Parotid gland (tissue), 1 donor: ENCODE data around the genes MRPL9, FLG2, LCE3D, SMCP, IVL and S100A12.

DNA sequence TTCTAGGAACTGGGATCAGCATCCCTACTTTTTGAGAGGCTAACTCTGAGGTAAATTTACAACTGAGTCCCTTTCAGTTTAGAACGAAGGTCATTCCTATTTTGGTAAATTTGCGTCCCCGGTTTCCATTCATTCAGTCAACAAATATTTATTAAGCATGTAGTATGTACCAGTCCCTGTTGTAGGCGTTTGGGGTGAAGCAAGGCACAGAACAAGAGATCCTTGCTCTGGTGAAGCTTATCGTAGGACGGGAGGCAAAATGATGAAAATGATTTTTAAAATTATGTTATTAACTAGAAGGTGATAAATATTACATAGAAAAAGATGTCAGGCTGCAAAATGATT is 715 bp upstream of the CGN start:
- PRO-cap, result no peak

DNA sequence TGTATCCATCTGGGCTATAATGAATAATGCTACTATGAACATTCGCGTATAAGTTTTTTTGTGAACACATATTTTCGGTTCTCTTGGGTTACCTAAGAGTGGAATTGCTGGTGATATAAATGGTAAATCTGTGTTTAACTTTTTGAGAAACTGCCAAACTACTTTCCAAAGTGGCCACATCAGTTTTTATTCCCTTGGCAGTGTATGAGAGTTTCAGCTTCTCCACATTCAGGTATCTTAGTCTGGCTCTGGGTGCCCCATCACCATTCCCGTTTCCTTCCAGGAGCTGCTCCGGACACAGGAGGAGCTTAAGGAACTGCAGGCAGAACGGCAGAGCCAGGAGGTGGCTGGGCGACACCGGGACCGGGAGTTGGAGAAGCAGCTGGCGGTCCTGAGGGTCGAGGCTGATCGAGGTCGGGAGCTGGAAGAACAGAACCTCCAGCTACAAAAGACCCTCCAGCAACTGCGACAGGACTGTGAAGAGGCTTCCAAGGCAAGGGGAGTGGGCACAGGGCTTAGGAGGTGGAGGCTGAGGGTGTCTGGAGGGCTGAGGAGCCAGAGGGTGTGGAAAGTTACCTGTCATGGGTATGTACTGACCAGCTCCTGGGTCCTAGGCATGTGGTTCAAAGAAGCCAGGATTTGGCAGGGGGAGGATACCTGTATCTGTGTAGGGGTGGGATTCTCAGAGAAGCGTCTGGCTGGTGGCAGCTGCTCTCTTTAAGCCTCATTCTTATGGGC is 10.9 kb upstream of the TUFT1 start:
- PRO-cap, result no peak

- PRO-cap, result no peak
These were observed 2.8 kb downstream of the TUFT1 start for GRCh38 chr1:151542595-151543572.

DNA sequence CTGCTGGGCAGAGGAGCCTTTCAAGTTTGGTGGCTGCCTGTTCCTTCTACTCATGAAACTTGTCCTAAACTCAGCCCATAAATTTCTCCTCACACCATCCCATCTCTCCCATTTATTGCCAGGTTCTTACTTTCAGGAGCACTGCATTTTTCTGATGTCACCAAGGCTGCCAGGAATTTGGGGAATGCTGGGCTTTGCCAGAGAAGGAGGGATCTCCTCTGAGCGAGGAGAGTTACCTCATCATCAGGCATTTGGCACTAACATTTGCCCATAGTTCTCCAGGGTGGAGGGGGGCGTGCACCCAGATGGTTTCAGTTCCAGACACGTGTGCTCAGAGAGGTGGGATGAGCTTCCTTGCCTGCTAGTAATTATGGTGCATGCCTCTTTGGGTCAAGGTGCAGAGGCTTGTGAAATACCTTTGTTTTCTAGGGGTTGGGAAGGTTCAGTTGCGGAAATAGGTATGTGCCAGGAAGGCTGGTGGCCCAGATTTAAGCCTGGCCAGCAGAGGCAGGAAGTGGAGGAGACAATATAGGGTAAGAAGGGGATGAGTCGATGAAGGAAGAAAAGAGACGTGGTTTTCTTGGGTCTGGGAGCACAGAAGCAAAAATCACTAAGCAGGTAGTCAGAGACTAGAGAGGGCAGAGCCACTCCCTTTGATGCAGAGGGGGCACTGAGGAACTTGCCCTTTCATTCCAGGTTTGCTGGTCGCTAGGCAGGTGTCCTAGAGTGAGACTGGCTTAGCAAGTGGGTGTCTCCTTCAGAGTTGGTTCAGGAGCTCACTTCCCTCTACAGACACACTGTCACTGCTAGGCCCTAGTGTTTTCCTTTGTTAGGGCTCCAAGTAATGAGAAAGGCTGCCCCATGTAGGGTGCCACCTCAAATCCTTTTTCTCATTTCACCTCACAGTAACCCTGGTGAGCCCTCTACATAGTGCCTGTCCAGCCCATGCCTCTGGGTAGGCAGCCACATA is 7.2 kb downstream of the TUFT1 start:
- PRO-cap, result no peak

DNA sequence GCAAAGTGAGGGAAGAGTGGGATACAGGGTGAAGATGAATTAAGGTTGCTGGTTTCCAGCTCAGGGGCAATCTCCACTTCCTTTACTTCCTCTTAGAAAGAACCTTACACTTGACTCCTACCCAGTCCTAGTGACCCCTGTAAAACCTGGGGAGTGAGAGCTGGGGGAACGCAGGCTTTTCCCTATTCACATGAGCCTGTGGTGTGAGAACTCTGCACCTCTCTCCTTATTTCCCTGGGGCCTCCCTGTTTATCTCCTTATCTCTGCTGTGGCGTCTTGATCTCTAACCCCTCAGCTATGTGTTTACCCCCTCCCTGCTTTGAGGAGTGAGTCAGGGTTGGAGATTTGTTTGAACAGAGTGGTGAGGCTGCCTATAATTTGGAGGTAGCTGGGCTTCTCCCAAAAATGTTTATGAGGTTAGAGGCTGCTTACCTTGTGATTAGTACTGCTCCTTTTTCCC is 8.6 kb downstream of the TUFT1 start:
- PRO-cap, result no peak

GRCh38 chr1:151568784-151569168 is 28.7 kb downstream of the TUFT1 start:
- PRO-cap, result no peak

GRCh38 chr1:151569394-151570258 is 29.5 kb downstream of the TUFT1 start:
- PRO-cap, result no peak

DNA sequence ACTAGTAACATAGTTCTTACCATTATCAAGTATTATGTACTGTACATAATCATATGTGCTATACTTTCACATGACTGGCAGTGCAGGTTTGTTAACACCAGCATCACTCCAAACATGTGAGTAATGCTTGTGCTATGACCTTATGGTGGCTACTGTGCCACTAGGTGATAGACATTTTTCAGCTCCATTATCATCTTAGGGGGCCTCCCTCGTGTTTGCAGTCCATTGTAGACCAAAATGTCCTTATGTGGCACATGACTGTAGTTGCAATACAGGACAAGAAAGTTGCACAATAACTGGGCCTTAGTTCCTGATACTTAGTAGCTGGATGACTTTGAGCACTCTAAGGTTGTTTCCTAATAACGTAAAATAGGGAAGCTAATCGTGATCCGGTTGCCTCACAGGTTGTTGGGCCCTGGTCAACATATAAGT is 595 bp upstream of the SNX27 start:
- PRO-cap, result no peak

DNA sequence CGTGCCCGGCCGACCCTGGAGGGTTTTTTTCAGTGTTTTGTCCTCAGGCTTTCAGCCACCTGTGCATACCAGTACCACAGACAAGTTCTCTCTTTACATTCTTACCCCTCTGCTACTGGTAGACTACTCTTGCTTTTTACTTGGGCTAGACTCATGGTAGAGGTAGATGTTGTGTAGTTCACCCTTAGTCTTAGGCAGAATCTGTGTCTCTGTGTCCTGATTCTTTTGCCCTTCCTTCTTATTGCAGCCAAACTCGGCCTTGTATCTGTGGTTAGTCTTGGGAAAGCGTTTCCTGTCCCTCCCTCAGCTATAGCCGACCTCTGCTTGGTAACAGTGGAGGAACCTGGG is 42.2 kb downstream of the SNX27 start:
- PRO-cap, result no peak

DNA sequence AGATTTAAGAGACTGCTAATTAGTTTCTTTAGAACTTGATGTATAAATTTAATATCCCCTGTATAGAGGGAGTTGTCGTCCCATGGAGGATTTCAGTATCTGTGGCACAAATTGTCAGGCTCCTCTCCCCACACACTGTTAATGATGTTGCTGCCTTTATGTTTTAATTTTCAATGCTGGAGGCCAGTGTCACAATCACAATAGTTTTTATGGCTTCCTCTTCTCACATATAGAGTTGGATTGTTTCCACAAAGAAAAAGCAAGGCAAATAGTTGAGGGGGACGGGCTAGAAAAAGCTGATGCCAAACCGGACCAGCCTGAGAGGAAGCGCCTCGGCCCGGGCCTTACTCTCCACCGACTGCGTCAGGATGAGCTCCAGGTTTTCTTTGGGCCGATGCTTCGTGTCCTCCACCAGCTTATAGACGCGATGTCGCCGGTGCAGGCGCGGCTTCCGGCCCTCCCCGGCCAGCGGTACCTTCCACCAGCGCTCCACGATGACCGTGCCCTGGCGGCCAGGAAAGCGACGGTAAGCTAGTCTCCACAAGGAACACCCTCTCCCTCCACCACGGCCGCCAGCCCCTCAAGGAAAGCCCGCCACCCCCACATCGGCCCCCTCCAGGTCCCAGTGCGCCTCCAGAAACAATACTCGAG is 529 bp downstream of the MRPL9 start:
- PRO-cap, result no peak

DNA sequence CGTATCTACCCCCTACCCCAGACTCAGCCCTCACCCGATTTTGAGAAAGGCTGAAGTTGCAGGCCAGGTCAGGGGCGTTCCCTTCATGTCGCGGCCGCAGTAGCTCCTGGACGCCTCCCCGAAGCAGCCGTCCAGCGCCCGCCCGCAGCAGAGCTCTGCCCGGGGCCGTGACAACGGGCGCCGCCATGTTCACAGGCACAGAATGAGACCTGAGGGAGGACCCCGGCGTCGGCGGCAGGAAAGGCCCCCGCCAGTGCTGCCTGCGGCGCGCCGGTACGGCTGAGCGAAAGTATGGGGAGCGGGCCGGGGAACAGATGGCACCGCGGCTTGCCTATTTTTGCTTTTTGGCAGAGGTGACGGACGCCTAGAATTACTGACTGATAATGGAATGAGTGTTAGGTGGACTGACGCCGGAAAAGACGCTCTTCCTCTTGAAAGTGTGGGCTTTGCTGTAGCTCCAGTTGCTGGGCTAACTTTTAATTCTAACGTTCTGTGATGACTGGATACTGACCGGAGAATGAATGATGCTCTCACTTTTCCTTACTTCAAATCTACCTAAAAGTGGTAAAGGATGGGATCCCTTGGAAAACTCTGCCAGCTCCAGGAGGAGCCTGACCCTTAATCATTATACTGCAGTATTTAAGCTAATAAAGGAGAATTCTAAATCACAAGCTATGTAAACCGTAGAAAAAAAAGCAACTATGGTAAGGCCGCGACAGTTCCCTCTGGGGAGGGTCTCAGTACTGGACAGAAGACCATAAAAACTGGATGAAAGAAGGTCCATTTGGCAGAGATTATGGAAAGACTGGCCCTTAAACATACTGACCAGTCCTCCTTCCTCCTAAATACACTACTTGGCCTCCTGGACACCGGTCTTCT is at the start of gene MRPL9:
Gene MRPL9 (minus strand): TSS at position 204 of the 879 bp plus-strand sequence.
- PRO-cap, result bidirectional peak, plus-strand start at position 292 of the sequence, minus-strand start at position 175 of the sequence

DNA sequence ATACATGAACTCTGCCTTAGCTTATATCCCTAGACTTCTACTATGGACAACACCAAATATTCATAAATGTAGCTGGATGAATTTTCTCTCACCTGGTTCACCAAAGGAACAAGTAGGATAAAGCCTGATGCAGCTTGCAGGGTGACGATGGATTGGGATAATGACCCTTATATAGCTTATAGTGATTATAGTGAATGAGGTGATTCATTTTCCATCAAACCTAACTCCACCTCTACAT is at the start of gene FLG2:
Gene FLG2 (minus strand): TSS at position 143 of the 238 bp plus-strand sequence.
- PRO-cap, result no peak

GRCh38 chr1:152459775-152460507 is 45.9 kb upstream of the CRNN start:
- PRO-cap, result no peak

- PRO-cap, result no peak
These were observed at the start of gene LCE3D for GRCh38 chr1:152580304-152580790. LCE3D (minus strand) TSS chr1:152580516.

DNA sequence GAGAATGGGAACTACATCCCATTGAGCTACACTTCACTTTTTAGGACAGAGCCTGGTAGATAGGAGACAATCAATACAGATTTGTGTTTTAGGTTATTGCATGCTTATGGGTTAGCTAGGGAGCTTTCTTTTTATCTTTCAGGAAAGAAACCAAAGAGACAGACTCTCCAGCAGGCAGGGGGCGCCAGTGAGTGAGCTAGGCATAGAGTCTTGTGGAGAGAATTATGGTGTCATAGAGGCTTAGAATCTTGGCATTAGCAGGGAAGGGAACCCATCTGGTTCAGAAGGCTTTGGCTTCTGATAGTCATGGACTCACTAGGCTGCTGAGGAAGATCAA is at the start of gene SMCP:
Gene SMCP (plus strand): TSS at position 283 of the 337 bp plus-strand sequence.
- PRO-cap, result no peak

DNA sequence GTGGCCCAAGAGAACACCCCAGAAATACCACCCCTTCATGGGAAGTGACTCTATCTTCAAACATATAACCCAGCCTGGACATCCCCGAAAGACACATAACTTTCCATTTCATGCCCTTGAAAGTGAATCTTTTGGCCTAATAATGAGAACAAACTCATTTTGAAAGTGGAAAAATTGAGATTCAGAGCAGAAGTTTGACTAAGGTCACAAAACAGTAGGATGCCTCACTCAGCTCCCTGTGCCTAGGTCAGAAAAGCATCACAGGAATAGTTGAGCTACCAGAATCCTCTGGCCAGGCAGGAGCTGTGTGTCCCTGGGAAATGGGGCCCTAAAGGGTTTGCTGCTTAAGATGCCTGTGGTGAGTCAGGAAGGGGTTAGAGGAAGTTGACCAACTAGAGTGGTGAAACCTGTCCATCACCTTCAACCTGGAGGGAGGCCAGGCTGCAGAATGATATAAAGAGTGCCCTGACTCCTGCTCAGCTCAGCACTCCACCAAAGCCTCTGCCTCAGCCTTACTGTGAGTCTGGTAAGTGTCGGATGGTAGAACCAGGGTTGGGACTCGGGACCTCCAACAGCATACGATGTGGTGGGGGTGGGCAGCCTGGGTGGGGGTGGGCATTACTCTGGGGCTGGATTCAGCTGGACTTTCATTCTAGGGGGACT is at the start of gene IVL:
Gene IVL (plus strand): TSS at position 483 of the 663 bp plus-strand sequence.
- PRO-cap, result no peak

- PRO-cap, result no peak
These were observed 2.0 kb downstream of the SPRR3 start for GRCh38 chr1:153003517-153004001.

GRCh38 chr1:153375451-153376045 is at the start of gene S100A12:
S100A12 (minus strand) TSS chr1:153375621.
- PRO-cap, result no peak

- PRO-cap, result no peak
These were observed 28.1 kb upstream of the S100A7 start for GRCh38 chr1:153488579-153488876.

- PRO-cap, result no peak
These were observed 33.2 kb upstream of the S100A7 start for GRCh38 chr1:153493630-153494151.